Pericardium (tissue), 1 donor: ENCODE results near the genes OTOF and TCF23.

DNA sequence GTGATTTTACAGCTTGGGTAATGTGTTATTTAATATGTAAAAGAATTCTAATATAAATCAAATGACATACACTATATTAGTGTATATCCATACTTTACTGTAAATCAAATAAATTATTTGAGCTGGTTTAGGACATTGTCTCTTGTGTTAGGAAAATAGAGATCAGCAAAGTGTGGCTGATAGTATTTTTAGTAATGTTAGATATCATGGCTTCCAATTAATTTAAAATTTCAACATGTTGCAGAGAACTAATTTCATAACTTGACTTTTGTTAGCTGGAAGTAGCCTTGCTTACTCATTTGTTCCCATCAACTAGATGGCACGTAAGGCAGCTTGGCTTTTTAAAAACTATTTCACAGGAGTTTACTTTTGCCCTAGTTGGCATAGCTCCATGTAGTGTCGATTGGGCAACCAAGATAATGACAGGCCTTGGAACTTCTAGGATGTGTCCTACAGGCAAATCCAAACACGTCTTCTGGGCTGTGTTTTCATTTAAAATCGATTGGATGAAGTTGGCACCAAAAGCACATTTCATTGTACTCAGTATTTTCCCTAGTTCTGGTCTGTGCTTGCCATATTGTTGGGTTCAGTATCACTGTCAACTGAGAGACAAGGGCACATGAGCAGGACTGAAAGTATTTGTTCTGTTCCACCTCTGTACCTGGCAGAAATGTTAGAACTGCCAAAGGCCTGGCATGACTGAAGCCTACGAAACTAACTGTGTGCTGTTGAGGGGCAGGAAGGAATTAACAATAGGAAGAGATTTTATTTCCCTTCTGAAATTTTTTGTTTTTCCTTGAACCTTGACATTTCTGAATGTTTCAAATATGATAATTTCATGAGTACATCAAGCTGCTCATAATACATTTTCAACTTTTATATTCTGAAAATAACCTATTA lies 29.4 kb downstream of the HADHB start:
- RRBS, result no CpG with 5 or more reads among the region's 5 CpGs

GRCh38 chr2:26395251-26396031 lies 6.3 kb upstream of the DRC1 start:
- RRBS, result no CpG with 5 or more reads among the region's 5 CpGs

GRCh38 chr2:26558585-26559032 lies at the start of gene OTOF:
Gene OTOF (minus strand): TSS chr2:26558756.
- RRBS, result 30% methylated on average over 2 of the region's 16 CpGs

DNA sequence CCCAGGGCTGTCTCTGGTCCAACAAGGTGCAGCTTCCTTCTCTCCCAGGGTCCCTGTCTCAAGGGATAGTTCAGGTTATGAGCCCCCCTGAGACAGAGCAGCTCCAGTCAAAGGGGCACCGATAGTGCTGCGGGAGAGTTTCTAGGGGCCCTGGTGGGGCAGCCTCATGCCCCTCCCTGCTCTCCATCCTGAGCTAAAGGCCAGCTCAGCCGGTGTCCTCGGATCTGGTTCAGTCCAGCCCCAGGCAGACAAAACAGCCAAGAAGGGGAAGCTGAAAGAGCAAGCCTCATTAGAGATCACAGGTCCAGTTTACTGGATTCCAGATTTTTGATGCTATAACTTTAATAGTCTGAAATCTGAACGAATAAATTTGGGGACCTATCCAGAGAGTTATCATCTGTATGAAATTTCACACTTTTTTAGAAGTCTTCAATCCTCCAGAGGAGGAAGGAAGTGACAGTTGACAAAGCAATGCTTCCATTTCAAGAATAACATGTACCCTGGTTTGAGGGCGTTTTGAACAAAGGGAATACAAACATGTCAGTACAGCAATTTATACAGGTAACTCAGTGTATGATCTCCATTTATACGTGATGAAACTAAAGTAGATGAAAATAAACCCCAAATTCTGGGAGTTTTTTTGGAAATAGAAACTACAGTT lies 36.4 kb downstream of the FAM166C start:
- RRBS, result no CpG with 5 or more reads among the region's 7 CpGs

DNA sequence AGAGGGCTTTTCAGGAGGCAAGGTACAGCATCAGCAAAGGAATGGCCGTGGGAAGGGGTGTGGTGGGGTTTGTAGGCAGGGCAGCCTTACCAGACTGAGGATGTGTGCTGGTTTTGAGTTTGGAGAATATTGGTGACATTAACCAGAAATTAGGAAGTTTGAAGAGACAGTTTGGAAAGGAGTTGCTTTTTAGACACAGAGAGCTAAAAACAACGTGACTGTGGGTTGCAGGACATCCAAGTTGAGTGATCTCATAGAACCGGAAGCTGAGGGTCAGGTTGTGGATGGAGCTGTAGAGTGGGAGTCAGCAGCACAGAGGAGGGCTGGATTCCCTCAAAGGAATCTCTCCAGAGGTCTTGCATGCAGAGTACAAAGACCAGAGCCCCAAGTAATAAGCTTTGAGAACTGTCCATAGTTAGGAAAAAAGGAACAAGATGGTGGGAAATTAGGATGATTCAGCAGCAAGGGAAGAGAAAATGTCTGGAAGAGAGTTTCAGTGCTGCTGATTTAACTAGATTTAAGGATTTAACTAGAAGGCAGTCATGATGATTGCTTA lies 9.3 kb downstream of the MAPRE3 start:
- RRBS, result no CpG with 5 or more reads among the region's 3 CpGs

GRCh38 chr2:27023884-27024565 lies 8.7 kb upstream of the TMEM214 start:
- RRBS, result 74% methylated on average over 7 of the region's 21 CpGs

GRCh38 chr2:27026500-27026996 lies 6.2 kb upstream of the TMEM214 start:
- RRBS, result 38% methylated on average over 1 of the region's 8 CpGs

DNA sequence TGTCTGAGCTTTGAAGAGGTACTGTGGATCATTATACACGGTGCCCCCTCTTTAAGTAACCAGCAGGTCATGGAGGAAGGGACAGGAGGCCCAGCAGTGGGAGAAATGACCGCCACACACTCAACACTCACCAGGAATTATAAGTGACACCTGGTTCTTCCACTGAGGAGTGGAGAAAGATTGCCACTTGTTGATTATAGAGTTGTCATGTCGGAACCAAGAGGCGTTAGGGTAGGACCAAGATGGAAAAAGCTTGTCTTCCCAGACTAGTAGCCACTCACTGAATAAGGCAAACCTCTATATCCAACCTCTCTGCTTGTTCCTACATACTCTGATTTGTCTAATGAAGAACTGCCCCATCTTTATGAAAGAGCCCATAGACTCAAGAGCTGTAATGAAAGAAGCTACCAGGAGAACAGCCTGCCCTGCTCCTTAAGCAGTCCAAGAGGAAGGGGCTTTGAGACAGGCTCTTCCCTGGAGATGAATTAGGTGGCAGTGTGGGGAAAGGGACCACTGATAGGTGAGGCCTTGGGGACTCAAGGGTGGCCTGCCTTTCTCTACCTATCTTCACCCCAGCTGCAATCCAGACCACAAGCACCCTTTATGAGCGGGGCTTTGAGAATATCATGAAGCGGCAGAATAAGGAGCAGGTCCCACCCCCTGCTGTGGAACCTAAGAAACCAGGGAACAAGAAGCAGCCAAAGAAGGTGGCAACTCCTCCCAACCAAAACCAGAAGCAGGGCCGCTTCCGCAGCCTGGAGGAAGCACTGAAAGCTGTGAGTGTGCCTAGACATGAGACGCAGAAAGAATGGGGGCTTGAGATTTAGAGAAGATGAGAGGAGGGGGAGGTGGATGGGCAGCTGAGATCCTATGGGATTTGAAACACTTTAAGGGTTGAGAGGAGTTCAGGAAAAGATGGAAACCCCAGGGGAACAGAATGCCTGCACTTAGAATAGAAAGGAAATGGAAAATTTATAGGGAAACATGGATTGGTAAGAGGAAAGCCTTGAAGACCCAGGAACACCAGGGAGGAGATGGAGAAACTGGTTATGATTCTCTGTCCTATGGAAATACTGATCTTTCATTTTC lies 1.1 kb downstream of the TMEM214 start:
- RRBS, result no CpG with 5 or more reads among the region's 9 CpGs

DNA sequence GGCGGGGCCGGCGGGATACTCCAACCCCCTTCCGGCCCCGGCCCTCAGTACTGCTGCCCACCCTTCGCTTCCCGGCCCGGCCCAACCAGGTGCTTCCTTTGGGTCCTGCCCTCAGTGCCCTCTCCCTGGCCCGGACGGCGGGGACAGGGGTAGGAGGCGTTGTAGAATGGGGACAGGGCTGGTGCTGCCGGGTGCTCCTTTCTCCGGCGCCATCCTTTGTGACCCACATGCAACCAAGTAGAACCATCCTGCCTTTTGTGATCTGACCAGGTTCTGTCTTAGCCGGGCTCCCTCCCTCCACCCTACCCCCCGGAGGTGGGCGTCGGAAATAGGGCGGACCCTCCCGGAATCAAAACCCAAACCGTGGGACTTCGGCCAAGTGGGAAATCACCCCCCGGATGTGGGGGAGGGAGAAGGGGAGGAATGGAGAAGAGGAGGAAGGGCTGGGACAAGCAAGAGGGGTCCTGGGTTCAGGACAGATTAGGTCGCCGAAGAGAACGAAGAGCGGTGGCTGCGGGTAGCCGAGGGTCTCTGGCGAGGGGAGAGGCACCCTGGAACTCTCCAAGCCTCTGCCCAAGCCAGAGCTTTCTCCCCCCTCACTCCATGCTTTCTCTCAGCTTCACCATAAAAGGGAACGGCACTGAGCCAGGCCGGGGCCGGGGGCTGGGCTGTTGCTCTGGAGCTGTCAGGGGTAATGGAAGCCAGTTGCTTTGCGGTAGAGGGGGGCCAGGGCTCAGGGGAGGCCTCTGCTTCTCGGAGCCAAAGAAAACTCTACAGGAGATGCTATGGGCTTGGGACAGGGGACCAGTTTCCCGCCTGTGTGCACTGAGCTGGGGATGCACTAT lies 737 bp upstream of the OST4 start:
- RRBS, result 2% methylated on average over 14 of the region's 37 CpGs

GRCh38 chr2:27093864-27094255 lies 7.3 kb downstream of the KHK start:
- RRBS, result no CpG with 5 or more reads among the region's 2 CpGs

- RRBS, result no CpG with 5 or more reads among the region's 11 CpGs
Measured at GRCh38 chr2:27129070-27129836, 5.2 kb downstream of the PREB start.

DNA sequence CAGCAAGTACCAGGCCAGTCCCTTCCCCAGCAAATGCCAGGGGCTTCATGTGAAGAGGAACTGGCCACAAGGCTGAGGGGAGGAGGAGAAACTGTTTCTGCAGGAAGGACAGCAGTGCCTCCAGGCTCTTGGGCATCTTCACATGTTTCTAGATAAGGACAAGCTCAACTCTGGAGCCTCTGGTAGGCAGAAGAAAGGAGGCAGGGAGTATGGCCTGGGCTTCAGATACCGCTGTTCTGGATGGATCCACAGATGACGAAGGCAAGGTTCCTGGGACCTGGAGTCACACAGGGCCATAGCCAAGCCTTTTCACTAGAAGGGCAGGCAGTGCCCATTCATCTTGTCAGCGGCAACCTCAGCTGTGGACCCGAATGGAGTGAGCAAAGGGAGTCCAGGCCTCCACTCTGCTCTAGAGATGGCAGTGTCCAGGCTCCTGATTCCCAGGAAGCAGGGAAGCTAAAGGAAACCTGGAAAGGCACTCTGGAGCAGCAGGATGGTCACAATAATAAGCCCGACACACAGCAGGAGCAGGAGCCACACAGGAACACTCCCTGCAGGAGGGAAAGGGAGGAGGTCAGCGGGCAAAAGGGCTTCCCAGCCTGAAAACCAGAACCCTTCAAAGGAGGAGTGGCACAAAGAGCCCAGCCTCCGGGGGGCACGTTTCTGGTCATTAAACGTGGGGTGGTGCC lies 3.3 kb downstream of the PREB start:
- RRBS, result no CpG with 5 or more reads among the region's 9 CpGs

DNA sequence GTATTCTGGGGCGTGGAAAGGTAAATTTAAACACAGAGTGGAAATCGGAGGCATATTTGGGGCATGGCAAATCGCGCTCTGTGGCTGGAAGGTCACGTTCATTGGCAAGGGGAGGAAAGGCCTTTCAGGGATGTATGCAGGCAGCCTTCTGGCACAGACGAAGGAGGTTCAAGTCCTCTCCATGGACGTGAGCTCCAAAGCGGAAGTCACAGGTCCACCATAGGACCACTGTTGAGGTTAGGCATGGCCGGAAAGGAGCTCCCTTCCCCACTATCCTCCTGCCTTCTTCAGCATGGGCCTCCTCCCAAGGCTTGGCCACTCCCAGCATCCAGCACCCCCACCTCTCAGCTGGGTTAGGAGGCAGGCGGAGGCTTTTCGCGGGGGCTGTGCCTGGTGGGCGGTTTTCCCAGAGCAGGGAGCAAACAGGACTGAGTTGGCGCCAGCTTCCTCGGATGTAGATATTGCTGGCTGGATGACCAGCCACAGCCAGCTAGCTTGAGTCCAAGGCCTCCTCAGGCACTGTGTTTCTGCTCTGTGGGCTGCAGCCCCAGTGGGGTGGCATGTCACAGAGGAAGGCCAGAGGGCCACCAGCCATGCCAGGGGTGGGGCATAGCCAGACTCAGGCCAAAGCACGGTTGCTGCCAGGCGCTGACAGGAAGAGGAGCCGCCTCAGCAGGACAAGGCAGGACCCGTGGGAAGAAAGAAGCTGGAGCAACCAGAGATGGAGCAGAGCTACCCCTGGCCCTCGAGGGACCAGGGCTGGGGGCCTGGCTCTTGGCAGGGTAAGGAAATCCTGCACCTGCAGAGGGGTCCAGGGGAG lies at the start of gene TCF23:
TSS of gene TCF23 (plus strand) at position 431 of the 820 bp plus-strand sequence.
- RRBS, result no CpG with 5 or more reads among the region's 20 CpGs

- RRBS, result no CpG with 5 or more reads among the region's 11 CpGs
Measured at GRCh38 chr2:27177683-27178465, 29.1 kb downstream of the TCF23 start.

DNA sequence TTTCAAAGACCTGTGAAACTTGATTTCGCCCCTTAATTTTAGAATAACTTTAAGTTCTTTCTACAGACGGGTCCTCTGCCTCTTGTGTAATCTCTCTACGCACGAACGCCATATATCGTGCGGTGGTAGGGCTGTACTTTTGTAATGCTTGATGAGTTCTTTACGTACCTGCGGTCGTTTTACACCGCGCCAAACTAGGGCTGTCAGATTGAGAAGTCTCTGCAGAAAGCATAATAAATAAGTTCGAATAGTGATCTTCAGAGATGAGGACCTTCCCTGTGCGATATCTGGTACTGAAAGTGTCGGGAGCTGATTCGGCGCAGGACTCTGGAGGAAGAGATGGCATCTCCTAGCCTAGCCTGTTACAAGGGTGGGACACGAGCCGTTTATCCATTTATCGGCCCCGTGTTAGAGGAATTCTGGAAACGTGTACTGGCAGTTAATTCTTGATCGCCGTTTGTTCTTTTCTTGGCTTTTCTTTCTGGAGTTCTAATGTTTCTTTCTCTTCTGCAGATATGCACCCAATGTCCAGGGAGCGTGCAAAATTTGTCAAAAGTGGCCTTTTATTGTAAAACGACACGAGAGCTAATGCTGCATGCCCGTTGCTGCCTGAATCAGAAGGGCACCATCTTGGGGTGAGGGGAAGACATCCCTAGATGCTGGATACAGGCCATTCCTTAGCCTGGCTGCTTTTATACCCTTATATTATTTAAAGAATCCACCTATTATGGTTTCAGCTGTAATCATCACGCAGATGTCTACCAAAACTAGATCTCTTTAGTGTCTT lies 789 bp upstream of the SLC5A6 start:
- RRBS, result no CpG with 5 or more reads among the region's 29 CpGs

DNA sequence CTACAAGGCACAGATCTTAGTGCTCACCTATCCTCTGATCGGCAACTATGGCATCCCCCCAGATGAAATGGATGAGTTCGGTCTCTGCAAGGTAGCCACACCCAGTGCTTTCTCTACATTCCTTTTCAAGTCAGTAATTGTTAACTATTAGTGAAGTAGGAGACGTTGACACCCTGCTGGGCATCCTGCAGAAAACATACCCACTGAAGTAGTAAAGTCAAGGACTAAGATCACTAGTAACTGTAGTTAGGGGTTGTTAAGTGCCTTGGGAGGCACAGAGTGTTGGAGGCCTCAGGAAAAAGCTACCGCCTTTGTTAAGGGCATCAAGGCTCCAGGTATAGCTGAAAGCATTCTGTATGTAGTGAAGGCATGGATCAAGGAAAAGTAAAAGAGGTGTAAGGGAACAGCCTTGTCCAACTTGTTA lies 769 bp downstream of the CAD start:
- RRBS, result no CpG with 5 or more reads among the region's 4 CpGs

DNA sequence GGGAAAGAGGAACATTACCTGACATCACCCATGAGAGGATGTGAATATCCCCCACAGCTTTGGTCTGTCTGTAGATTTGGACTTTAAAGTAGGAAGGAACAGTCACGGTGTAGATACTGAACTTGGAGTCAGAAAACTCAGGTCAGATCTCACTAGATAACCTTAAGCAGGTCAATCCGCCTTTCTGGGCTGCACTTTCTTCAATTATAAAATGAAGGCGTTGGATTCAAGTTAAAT lies 4.4 kb upstream of the DNAJC5G start:
- RRBS, result no CpG with 5 or more reads among the region's 3 CpGs

GRCh38 chr2:27305898-27306316 lies 2.3 kb downstream of the UCN start:
- RRBS, result no CpG with 5 or more reads among the region's 14 CpGs

GRCh38 chr2:27393001-27393434 lies 12.5 kb upstream of the ZNF513 start:
- RRBS, result no CpG with 5 or more reads among the region's 26 CpGs

DNA sequence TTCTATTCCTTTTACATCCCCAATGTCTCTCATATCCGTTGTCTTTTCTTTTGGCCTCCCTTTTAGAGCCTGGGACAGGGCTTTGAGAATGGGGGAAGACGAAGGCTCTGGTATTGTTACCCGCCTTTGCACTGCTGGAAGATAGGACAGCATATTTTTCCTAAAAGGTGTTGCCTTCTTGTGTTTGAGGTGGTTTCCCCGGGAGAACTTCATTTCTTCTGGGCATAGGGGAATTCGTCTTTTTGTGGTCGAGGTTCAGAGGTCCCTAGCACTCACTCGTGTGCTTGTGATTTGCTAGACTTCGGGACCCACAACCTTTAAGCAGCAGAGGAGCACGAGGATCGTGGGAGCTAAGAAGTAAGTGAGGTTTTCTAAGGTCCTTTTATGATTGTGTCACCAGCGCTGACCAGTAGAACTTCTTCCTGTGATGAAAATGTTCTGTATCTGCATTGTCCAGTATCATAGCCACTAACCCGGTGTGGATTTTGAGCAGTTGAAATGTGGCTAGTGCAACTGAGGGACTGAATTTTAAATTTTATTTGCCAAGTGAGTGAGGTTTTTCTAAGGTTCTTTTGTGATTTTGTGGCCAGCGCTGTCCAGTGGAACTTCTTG lies 624 bp downstream of the ZNF512 start:
- RRBS, result no CpG with 5 or more reads among the region's 13 CpGs